Skeletal muscle satellite cell (primary cell): ENCODE results near the genes RAB4B and B9D2.

GRCh38 chr19:40778132-40779307 is at the start of gene RAB4B:
Gene RAB4B, plus strand, starts transcription at chr19:40778247.
- CAGE, long polyA plus RNA = start-site peak on the plus strand at chr19:40778225-40778286, 88 and 60 reads in 2 replicates

DNA sequence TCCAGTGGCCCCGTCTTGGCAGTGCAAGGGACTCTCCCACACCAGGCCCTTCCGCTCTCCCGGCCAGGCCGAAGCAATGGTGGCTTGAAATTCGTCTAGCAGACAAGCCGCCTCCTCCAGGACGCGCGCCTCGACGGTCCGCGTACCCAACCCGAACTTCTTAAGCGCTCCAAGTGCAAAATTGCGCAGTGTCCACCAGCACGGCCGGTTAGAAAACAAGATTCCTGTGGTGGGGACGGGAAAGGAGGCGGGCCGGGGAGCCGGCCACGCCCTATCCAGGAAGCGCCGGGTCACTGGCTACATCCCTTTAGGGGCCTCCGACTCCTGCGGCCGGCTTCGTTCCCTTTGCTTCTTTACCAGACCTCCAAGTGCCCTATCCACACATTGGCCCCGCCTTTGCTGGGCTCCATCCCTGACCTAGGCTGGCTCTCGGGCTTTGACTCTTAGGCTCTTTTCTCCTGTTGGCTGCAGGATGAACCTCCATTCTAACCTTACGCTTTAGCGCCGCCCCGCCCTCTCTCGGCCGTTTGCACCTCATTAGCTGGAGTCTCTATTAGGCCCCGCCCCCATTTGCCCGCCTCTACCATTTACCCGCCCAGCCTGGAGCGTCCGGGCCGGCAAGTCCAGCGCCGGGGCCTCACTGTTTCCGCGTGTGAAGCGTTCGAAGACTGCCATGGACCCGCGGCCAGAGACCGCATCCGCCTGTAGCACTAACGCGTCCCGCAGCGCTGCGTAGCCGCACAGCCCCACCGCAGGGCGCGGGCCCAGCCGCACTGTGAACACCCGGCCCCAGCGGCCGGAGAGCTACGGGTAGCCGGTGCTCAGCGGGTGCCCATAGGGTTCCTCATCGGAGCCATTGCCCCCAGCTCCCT is 11.8 kb downstream of the EGLN2 start:
- CAGE, long polyA plus RNA = no peak

DNA sequence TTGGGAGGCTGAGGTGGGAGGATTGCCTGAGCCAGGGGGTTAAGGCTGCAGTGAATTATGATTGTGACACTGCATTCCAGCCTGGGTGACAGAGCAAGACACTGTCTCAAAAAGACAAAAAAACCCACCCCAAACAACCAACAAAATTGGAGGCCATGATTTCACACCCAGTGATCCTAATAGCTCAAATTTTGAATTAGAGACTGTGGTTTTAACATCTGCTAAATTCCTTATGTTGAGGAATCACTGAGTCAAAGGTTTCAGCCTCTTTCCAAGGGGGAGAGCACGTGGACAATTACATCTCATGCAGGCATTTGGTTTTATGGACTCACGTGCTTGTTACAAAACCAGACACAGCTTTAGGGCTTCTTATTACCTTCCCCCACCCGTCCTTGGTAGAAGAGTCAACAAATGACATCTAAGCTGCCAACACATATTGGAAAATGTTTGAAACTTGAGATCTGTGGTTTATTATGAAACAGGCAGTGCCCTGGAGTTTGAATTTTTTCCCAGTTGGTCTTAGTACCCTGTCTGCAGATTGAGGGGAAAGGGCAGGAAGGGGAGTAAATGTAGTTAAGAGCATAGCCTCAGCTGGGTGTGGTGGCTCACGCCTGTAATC is 18.5 kb downstream of the CYP2A6 start:
- CAGE, long polyA plus RNA = no peak

- CAGE, long polyA plus RNA = no peak
Measured at GRCh38 chr19:40921091-40922051, 39.3 kb upstream of the CYP2A7 start.

- CAGE, long polyA plus RNA = no peak
Measured at GRCh38 chr19:41003586-41004493, 12.8 kb downstream of the CYP2B6 start.

DNA sequence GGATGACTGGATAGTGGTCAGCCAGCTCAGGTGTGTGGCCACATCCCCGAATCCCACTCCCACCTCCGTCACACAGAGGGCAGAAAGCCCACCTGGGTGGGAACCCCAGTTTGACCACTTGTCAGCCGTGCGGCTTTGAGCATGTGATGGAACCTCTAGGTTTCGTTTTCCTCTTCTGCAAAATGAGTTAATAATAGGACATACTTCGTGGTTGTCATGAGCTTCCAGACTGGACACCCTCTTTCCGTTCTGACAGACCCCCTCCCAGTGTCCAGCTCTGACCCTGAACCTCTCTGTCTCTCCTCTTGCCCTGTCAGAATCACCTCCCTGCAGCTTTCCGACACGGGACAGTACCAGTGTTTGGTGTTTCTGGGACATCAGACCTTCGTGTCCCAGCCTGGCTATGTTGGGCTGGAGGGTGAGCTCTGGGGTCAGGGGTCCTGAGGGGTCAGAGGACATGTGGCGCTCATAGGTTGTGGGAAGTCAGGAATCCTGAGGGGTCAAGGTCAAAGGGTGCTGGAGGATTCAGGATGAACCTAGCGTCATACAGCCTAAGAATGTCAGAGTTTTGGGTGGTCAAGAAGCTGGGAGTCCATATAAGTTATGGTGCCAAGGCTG is 1.9 kb downstream of the AXL start:
- CAGE, long polyA plus RNA = no peak

DNA sequence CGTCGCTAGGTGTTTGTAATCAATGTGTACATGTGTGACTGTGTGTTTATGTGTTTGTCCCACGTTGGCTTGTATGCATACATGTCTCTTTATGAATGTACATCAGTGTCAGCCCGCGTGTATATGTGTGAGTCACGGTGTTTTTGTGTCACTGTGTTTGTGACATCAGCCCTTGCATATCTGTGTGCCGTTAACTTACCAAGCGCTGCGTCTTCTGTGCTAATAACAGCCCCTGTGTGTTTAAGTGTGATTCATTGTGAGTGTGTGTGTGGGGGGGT is 6.5 kb downstream of the AXL start:
- CAGE, long polyA plus RNA = no peak

- CAGE, long polyA plus RNA = no peak
Measured at GRCh38 chr19:41297584-41298645, 12.1 kb upstream of the CCDC97 start.

GRCh38 chr19:41306418-41307386 is 3.3 kb upstream of the CCDC97 start:
- CAGE, long polyA plus RNA = no peak

GRCh38 chr19:41330658-41331475 is 20.9 kb downstream of the CCDC97 start:
- CAGE, long polyA plus RNA = no peak

DNA sequence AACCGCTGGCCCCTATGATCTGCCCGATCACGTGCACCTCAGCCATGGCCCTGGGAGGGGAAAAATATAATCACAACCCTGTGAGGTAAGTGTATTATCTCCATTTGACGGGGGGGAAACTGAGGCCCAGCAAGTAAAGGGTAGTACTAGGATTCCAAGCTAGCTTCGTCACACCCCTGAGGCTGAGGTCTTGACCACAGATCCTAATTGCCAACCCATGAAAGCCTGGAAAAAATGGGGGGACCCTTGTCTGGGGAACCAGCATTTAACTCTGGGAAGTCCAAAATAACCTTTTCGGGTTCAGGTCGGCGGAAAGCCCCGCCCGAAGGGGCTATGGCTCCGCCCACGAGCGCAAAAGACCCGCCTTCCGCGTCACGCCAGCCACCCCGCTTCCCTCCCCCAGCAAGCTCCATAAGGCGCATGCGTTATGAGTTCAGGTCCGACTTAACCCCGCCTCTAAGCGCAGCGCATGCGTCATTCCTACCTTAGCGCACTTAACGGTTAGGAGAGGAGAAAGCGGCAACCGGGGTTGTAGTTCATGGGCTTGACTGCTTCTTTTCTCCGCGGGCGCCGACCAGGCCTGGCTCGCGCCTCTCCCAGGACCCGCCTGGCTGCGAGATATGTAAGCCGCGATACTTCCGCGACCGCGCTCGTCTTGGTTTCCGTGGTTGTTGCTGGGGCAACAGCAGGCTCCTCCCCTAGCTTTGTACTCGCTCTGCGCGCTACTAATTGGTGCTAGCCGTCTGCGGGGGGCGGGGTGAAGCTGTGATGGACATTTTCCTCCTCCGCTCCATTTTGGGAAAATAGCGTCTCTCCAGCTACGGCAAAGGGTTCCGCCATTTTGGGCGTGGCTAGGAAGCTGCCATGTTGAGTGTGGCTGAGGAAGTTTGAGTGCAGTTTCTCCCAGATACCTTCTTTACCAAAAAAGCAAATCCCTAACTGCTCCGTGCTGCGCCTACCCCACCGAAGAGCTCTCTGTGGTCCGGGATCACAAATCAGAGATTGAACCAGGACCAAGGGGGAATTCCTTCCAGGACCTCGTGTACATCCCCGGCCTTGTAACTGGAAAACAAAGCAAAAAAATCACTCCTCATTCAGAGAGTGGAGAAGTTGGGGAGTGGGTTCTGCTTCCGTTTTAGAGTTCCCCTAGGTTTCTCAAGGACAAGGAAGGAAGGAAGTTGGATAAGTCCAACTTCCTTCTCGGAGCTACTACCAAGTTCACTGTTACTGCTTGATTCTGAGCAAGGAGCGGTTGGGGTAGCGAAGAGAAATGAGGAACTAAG is at the start of gene B9D2:
TSS of gene B9D2 (minus strand) at position 676 of the 1,283 bp plus-strand sequence.
- CAGE, long polyA plus RNA = no peak

DNA sequence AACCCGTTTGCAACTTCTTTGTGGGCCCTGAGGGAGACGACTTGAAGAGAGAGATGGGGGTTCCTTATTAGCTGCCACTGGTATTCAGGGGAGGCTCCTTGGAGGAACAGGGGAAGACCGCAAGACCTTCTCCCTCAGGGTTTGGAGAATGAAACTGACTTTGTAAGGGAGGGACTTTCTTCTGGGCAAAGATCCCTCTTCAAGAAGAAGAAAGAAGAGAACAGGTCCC is 439 bp downstream of the BCKDHA start:
- CAGE, long polyA plus RNA = no peak

- CAGE, long polyA plus RNA = no peak
Measured at GRCh38 chr19:41405557-41406254, 8.1 kb downstream of the BCKDHA start.

GRCh38 chr19:41456526-41456952 is 13.6 kb downstream of the ERICH4 start:
- CAGE, long polyA plus RNA = no peak

GRCh38 chr19:41505879-41506249 is 62.9 kb downstream of the ERICH4 start:
- CAGE, long polyA plus RNA = no peak

DNA sequence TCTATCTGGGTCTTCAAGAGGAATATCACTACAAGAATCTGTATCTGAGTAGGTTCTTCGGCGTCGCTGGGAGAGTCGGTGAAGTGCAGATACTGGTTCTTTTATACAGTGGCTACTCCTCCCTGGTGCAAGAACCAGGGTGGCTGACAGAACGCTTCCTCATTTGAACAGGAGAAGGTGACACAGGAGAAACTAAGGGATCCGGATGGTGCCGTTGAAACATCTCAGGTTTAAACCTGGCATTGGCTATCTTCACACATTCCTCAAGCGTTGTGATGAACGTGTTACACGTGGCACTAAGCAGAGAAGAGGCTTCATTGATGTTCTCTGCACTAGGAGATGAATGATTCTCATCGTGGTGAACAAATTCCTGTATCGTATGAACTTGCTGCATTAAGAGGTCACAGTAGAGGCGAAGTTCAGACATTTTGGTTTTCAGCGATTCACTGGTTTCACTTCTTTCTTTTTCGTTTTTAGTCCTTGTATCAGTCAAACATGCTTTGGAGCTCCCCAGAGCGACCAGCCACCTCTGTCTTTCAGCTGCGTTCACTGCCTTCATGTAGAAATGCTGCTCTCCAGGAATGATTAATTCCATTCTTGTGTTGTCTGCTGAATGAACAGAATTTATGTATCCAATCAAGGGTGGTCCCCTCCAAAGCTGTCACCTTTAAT is 54.7 kb upstream of the CEACAM21 start:
- CAGE, long polyA plus RNA = no peak

DNA sequence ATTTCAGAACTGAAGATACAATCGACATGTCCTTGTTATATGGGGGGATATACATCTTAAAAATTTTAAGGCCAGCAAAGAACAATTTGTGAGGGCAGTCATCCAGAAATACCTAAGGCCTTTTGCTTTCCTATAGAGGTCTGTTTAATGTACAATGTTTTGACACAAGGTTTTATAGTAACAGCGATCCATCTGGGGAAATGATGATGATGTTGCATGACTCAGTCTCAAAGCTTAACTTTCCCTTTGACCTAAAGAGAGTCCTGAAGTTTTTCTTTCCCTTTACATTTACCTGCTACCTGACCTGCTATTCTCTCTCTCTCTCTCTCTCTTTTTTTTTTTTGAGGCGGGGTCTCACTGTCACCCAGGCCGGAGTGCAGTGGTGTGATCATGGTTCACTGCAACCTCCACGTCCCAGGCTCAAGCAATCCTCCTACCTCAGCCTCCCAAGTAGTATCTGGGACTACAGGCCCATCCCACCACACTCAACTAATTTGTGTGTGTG is 20.1 kb upstream of the CEACAM6 start:
- CAGE, long polyA plus RNA = no peak

GRCh38 chr19:41745916-41746189 is 9.5 kb upstream of the CEACAM6 start:
- CAGE, long polyA plus RNA = no peak

DNA sequence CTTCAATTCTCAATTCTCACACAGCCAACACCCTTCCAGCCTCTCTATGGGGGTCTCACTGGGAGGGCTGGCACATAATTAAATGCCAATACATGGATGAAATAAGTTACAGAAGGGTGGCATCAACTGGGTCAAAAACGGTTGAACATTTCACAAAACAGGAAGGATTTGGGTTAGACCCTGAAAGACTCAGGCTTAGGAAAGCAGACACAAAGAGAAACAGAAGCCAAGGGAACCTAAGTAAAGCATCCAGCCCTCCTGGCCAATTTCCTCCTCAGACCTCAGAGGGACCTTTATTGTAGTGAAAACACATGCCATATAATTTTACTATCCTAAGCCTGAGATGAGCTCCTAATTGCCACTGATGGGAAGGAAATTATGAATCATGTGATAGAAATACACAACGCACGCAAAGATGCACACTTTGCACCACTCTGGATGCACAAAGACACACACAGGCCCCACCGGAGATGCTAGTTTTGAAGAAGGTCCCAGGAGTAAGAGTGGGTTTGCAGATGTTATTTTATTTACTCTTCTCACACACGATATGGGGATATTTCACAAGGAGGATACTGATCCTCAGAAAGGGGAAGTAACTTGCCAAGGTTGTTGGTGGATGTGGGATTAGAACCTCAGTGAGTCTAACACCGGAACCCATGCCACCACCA is 12.0 kb upstream of the CEACAM3 start:
- CAGE, long polyA plus RNA = no peak

DNA sequence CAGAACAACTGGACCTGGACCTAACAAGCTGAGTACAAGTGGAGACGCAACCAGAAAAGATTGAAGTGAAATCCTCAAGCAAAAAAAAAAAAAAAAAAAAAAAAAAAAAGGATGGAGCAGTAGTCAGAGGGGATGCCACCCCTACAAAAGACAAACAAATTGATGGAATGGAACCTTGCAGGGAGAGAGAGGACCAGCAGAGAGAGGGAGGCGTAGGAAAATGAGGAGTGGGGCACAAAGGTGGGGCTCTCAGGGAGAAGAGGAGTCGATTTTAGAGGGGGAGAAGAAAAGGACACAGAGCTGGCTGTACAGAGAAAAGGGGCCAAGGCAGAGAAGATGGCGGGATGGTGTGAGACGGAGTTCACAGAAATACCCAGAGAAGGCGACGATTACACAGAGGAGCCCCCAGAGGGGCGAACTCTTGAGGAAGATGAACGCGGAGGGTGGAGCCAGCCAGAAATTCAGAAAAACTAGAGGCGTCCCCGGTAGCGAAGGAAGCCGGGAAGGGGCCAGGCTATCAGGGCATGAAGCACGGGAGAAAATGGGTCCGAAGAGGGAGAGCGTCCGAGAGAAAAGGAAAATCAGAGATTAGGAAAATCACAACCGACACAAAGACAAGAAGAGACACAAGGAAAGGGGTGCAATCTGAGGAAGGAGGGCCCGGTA is 523 bp downstream of the LYPD4 start:
- CAGE, long polyA plus RNA = no peak